AG09319 (cell line): Measurements from ENCODE around the gene MCMBP.

DNA sequence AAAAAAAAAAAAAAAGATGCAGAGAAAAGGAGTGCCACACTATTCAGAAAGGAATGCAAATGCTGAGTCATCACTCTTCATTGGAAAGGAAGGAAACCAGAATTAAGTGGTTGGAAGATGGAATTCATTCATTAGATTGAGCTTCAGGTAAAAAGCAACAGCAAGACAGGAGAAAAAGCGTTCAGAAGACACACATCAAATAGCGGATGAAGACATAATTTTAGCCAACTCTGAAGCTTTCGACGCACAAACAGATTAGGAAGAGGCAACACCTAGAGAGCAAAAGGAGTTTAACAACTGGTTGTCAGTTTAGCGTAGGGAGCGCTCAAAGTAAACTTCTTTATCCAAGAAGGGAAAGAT is 1.3 kb downstream of the TIAL1 start:
- RRBS, result no CpG with 5 or more reads among the region's 6 CpGs

GRCh38 chr10:119653117-119653851 is 2.1 kb downstream of the BAG3 start:
- RRBS, result no CpG with 5 or more reads among the region's 5 CpGs

DNA sequence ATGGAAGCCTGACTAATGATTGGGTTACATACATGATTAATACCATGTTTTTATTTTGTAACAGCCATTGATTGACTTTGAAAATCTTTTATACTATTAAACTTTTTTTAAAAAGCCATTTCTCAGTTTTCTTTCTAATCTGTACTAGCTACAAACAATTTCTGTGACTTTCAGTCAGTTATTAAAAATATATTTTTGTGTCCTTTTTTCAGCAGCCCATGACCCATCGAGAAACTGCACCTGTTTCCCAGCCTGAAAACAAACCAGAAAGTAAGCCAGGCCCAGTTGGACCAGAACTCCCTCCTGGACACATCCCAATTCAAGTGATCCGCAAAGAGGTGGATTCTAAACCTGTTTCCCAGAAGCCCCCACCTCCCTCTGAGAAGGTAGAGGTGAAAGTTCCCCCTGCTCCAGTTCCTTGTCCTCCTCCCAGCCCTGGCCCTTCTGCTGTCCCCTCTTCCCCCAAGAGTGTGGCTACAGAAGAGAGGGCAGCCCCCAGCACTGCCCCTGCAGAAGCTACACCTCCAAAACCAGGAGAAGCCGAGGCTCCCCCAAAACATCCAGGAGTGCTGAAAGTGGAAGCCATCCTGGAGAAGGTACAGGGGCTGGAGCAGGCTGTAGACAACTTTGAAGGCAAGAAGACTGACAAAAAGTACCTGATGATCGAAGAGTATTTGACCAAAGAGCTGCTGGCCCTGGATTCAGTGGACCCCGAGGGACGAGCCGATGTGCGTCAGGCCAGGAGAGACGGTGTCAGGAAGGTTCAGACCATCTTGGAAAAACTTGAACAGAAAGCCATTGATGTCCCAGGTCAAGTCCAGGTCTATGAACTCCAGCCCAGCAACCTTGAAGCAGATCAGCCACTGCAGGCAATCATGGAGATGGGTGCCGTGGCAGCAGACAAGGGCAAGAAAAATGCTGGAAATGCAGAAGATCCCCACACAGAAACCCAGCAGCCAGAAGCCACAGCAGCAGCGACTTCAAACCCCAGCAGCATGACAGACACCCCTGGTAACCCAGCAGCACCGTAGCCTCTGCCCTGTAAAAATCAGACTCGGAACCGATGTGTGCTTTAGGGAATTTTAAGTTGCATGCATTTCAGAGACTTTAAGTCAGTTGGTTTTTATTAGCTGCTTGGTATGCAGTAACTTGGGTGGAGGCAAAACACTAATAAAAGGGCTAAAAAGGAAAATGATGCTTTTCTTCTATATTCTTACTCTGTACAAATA is 25.5 kb downstream of the BAG3 start:
- RRBS, result no CpG with 5 or more reads among the region's 14 CpGs

- RRBS, result no CpG with 5 or more reads among the region's 5 CpGs
Measured at GRCh38 chr10:119678550-119679091, 27.4 kb downstream of the BAG3 start.

- RRBS, result no CpG with 5 or more reads among the region's 7 CpGs
Measured at GRCh38 chr10:119783568-119784006, 57.7 kb downstream of the INPP5F start.

DNA sequence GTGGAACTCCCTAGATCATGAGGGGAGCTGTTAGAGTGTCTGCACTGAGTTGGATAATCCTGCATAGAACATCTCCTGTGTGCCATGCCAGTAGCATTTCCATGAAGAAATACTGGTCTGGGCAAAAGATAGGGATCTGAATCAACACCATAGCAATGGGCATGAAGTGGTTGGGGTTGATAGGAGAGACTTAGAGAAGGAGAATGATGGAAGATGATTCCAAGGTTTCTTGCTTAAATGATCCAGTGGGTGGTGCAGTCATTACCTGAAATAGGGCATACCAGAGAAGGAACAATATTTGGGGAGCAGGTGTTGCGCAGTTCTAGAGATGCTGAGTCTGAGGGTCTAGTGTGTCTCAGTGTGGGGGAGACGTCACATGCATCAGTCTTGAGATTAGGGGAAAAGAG is 62.0 kb downstream of the INPP5F start:
- RRBS, result no CpG with 5 or more reads among the region's 2 CpGs

GRCh38 chr10:119814242-119814760 is 58.3 kb downstream of the MCMBP start:
- RRBS, result no CpG with 5 or more reads among the region's 9 CpGs

GRCh38 chr10:119843043-119843483 is 29.6 kb downstream of the MCMBP start:
- RRBS, result no CpG with 5 or more reads among the region's 5 CpGs

DNA sequence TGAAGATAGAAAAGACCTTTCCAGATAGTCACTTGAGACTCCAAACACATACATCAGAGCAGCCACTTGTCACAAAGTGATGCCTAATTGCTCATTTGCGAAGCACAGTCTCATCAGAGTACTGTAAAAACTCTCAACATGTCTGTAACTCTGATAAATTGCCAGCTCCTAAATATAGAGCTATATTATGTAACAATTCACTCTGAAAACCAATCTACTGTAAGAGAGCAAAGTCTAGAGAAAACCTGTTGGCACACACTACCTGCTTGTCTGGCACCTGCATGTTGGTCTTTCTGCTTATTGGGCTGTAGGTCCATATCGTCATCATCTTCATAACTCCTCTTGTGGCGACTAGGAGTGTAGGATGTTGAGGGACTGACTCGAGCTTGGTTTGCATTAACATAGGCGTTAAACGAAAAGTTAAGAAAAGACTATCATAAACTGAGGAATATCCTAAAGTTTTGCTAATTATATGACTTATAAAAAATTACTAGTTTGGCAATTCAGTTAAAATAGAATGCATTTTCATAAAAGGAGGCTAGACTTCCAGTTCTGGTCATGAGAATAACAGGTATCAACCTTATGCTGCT is 19.8 kb downstream of the MCMBP start:
- RRBS, result no CpG with 5 or more reads among the region's 6 CpGs

DNA sequence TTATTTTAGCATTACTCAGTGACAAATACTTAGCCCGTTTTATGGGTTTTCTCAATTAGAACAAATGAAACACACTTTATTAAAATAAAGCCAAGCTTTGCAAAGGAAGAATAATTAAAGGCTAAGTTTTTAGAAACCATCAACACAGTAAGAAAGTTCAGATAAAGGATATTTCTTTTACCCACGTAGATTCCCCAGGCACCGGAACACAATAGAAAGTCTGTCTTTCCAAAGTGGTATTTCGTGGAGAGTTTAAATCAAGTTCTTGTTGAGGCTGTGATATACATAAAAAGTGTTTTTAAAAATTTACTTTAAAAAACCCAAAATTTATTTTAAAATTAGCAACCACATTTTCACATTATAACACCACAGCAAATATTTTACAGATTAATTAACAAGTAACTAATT is 15.5 kb downstream of the MCMBP start:
- RRBS, result no CpG with 5 or more reads among the region's 4 CpGs

DNA sequence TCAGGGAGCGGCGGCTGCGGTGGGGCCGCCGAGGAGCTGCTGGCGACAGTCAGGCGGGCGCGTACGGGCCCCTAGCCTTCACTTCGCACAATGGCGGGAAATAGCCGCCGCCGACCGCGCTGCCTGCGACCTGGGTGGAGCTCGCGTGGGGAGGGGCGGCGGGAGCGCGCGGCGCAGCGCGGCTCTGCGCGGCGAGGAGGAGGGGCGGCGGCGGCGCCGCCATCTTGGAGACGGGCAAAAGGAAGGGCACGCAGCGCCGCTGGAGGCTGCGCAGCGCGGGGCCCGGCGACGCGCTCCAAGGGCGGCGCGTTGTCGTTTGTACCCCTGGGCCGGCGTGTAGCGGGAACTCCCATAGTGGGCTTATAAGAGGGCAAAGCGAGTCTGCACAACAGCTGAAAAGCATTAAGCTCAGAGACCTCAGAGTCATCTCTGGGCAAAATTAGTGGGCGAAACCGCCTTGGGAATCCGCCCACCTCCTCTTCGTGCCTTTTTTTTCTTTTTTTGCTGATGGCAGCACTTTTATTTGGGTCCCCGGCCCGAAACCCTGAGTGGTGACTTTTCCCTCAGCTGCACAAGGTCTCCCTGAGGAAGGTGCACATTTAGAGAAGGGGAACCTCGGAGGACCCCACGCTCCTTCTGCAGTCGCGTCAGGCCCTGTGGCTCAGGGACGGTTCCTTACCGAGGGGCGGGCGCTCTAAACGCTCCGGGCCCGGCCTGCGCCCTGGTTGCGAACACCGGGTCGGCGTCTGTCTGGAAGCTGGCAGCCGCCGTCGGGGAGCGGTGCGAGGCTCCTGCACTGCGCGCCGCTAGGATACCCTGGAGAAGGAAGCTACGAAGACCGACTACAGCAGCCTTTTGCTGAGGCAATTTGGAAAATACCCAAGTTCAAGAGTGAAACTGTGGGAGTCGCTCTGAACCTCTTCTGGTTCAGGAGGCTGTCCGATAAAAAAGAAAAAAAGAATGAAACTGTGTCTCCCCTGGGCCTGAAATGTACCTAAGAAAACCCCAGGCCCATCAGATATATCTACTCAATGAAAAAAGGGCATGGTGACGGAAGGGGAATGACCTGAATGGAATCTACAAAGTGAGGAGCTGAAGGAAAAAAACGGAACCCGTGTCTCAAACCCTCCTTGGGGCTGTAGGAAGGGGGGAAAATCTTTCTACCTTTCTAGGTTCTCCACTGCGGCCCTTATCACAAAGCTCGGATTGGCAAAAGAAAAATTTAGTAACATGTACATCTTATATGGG is at the start of gene MCMBP:
Gene MCMBP, minus strand, starts transcription at position 92 of the 1,248 bp plus-strand sequence.
- RRBS, result under 1% methylated on average over 9 of the region's 94 CpGs

GRCh38 chr10:120905676-120906519 is 54.7 kb downstream of the WDR11 start:
- RRBS, result no CpG with 5 or more reads among the region's 18 CpGs

- RRBS, result no CpG with 5 or more reads among the region's 9 CpGs
Measured at GRCh38 chr10:120996505-120997181, 145.5 kb downstream of the WDR11 start.

DNA sequence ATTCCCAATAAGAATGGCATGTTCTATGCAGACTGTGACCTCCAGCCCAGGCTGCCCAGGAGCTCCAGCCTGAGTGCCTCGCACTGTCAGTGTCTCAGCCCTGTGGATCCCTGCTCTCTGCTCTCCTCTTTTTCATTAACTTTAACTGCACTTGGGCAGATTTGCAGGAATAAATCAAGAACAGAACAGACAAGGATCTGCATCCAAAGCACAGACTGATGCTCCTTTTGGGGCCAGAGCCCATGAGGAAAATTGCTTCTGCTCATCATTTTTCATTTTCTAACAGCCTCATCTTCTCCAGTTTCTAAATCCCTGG is 225.7 kb downstream of the WDR11 start:
- RRBS, result no CpG with 5 or more reads among the region's 1 CpG

- RRBS, result no CpG with 5 or more reads among the region's 1 CpG
Measured at GRCh38 chr10:121104524-121105145, 253.5 kb downstream of the WDR11 start.

DNA sequence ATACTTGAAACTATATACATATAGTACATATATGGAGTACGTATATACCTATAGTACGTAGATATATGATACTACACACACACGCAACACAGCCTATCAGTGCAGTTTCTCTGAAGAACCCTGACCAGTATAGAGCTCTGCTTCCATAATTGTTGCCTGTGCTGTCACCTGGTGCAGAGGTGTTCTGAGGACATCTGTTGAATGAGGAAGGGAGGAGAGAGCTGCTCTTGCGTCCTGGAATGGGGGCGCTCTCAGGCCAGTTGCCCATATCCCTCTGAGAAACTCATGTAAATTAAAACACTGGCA is 315.2 kb downstream of the FGFR2 start:
- RRBS, result no CpG with 5 or more reads among the region's 5 CpGs

DNA sequence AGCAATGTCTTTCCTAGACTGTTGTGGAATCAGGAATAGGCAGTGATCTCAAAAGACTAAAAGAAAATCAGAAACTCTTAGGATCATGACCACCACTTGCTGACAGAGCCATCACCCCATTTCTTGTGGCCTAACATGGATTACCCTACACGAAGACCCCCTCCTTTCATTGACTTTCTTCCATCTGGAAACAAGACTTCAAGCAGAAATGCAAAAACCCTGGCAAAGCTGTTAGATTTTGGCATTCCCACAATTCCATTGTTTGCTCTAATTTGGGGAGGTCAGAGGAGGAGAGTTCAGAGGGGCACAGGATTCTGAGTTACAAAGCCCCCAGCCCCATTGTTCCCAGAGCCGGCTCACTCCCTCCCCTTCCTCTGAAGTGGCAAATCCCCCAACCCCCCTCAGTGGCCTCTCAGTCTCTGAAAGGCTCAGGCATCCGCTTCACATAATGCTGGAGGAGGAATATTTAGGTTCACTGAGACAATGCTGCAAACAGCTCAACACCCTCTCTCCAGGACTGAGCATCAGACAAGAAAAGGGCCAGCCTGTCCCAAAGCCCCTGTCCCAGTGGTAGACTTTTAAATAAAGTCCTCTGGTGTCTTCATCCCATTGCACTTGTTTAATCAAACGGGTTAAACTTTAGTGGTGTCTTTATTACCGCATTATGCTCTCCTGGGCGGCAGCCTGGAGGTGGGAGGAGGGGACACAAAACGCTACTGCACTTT is 258.1 kb downstream of the FGFR2 start:
- RRBS, result no CpG with 5 or more reads among the region's 7 CpGs

DNA sequence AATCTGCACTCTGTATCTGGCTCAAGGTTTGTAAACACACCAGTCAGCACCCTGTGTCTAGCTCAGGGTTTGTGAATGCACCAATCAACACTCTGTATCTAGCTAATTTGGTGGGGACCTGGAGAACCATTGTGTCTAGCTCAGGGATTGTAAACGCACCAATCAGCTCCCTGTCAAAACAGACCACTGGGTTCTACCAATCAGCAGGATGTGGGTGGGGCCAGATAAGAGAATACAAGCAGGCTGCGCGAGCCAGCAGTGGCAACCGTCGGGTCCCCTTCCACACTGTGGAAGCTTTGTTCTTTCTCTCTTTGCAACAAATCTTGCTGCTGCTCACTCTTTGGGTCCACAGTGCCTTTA is 232.2 kb downstream of the FGFR2 start:
- RRBS, result no CpG with 5 or more reads among the region's 5 CpGs

GRCh38 chr10:121503602-121504192 is 94.5 kb downstream of the FGFR2 start:
- RRBS, result no CpG with 5 or more reads among the region's 6 CpGs